ENCODE data around the genes STAP1, TMPRSS11E and UGT2A3.

GRCh38 chr4:57080597-57081208, 29.5 kb downstream of the IGFBP7 start:
- PRO-cap = no peak

DNA sequence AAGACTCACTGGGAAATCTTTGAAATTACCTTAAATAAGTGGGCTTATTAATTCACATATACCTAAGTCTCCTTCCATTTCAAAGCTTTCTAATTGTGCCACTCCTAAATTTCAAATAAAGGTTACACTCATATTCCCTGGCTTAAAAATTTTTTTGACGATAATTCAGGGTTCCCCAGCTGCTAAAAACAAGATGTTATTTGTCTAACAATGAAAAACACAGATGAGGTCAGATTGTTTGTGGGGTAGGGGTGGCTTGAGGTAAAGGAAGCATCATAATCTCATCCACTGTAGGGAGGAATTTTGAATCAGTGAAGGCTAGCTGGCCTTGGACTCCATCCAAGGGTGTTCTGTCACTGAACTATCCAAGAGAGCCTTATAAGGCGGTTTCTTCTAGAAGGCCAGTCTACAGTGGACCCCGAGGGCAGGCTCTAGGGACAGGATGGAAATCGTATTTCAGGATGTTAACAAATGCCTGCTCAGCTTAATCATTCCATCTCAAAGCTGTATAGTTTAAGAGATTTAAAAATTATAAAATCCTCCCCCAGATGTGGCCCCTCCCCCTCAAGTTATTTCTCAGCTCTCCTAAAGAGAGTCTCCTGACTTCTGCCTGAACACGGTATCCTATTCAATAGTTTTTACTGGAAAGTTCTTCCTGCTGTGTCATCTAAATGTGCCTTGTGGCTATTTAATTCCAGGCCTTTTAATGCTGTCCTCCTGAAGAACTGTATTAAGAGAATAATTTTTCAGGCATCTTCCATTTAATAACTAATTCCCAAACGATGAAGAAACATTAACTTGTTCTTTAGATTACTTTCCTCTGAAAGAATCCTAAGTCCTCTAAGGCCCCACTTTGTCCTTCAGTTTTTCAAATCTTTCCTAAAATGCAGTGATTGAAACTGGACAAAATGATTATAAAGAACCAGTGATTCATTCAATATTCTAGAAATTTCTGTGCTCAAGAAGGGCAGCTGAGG, 8.0 kb downstream of the IGFBP7 start:
- PRO-cap = no peak

DNA sequence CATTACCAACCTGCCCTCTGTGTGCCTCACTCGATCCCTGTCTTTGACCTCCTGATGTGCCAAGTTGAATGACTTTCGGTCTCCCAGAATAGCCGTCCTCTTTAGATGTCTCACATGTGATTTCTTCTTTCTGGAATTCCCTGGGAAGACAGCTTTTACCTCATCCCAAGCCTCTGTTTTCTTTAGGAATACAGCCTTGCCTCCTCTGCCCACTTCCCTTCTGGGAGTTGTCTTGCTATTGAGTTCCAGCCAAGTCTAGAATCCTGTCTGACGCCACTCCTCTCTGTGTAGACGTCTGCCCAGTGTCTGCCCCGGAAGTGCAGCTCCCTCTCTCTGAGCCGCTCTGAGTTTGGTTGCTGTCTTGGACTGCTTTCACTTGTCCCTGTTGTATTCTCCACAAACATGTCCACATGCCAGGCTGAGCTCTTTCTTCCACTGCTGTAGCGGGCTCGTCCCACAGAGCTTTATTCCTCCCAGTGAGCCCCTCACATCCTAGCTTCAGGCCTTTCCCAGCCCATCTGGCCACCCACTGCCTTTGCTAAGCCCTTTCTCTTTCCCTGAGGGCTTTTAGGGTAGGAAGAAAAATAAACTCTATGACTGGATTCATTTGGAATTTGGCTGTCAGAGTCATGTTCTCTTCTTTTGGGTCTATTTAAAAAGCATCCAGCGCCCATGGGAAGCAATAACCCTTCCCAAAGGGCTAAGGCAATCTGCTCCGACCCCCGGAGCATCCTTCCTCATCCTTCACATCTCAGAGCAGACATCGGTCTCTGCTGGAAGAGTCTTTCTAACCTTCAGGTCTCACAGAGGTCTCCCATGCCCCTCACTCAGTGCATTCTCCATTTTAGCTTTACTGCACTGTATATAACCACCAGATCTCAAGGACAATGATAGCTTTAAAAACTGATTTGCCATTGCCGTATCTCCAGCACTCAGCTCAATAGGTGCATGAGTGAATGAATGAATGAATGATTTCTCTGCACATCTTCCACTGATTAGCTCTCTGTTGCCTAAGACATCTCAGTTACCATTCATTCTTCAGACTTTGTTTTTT, 9.1 kb upstream of the IGFBP7 start:
- PRO-cap = no peak

DNA sequence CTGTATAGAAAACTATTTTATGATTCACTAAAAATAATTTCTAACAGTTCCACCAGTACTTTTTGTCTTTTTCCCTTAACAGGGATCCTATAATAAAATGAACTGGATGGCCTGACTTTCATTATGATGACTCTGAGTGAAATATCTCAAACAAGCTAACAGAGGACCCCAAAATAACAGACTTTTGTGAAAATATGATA, 643.4 kb upstream of the ADGRL3 start:
- PRO-cap = no peak

GRCh38 chr4:61202259-61203008, 2.3 kb downstream of the ADGRL3 start:
- PRO-cap = bidirectional peak, plus-strand start at chr4:61202839, minus-strand start at chr4:61202705

DNA sequence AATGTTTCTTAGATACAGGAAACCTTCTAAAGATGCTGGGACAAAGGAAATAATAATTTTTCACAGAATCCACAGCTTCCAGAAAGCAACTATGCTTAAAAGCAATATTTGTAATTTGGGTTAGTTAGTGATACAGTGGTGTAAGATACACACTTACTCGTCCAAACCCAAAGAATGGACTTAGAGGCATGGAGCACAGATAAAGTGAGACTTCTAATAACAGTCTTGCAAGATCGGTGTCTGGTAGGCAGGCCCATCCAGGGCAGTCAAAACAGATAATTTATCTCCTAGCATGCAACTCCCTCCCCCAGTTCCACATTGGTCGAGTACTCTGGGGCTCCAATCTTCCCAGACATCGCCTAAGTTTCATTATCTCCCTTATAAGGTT, 471.5 kb downstream of the TECRL start:
- PRO-cap = no peak

- PRO-cap = no peak
These were observed 428.8 kb downstream of the EPHA5 start for GRCh38 chr4:65241238-65242161.

DNA sequence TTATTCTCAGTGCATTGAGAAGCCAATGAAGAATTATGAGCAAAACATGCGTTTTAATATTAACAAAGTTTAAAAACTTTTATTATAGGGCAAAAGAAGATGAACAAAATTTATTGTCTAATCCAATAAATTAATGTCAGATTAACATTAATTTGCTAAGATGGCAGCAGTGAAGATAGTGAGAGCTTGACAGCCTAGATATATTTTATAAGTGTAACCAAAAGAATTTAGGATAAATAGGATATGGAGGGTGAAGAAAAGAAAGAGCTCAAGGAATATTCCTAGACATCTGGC, 603.4 kb downstream of the CENPC start:
- PRO-cap = no peak

DNA sequence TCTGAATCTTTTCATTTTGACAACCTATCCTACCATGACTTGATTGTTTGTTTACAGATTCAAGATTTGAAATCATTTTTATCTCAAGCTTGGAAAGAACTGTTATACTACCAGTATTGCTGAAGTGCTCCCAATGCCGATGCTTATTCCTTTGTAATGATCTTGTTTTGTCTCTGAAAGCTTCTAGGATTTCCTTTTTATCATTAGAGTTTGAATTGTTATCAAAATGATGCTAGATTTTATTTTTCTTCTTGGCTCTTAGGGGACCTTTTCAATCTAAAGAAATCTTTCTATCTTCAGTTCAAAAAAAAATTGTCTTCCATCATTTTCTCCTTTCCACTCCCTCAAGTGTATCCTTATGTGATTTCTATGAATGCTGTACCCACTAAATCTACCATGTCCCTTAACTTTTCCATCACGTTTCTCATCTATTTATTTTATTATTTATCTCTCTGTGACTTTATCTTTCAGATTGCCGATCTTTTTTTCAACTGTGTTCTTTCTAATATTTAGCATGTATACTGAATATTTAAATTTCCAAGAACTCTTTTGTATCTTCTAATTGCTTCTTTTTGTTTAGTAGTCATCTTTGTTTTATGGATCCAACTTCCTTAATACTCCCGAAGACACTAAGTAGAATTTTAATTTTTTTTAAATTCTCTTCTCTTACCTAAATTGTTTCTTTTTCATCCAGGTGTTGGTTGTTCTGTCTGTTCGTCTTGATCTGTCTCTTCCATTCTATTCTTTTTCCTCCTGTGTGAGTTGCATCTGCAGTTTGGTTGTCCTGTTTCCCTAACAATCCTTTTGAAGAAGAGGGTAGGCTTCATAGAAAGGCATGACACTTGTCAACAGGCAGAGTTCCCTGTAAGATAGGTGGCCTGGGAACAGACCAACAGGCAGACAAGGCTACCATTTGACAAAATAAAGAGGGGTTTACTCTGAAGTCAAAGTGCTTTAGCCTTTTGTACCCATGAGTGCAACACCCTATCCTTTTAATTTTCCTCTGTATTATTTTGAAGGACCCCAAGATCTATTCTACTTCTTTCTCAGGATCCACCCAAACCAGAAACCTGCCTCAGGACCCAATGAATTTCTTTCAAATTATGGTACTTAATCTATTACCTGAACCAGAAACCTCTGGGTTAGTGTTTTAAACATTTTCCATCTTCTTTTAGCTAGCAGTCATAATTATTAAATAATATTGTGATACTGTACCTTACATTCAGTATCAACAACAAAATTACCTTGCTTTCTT, 113.2 kb downstream of the CENPC start:
- PRO-cap = no peak

DNA sequence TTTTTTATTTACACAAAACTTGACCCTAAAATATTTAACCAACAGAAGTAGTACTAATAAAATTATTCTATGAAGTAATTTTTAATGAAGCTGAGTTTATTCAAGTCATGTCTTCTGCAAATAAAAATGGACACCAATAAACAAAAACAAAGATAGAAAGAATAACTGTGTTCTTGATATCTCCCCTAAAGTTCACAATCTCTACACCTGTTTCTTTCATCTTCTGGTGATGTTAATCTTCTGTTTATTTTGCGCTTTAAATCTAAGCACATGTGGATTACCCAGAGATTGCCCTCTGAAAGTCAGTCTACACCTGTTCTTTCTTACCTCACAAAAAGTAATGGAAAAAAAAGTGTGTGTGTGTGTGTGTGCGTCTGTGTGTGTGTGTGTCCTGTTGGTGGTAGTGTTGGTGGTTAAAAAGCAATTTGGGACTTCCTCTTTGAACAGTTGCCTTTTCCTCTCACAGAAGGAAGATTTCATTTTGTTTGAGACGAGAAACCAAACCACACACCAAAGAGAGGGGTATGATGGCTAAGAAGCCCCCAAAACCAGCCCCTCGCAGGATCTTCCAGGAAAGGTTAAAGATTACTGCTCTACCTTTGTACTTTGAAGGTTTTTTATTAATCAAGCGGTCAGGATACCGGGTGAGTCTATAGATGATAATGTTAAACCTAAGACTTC, at the start of gene STAP1:
TSS of gene STAP1 (plus strand) at position 442 of the 681 bp plus-strand sequence.
- PRO-cap = no peak

GRCh38 chr4:67659312-67659756, 41.6 kb downstream of the UBA6 start:
- PRO-cap = no peak

DNA sequence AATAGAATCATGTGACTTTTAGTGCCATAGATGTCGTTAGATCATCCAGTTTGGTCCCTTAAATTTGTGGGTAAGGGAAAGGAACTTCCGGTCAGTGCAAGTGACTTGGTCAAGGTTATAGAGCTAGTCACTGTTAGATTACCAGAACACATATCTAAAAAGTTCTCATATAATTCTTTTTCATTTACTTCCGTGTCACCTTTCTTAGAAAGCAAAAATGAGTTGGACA, 592 bp upstream of the UBA6 start:
- PRO-cap = unidirectional peak, plus-strand start at position 88 of the sequence

- PRO-cap = no peak
These were observed at the start of gene TMPRSS11E for GRCh38 chr4:68447347-68447613. Gene TMPRSS11E, plus strand, starts transcription at chr4:68447463.

GRCh38 chr4:68568112-68568804, 7.9 kb downstream of the UGT2B17 start:
- PRO-cap = no peak

GRCh38 chr4:68572669-68573159, 3.4 kb downstream of the UGT2B17 start:
- PRO-cap = no peak

GRCh38 chr4:68950958-68951971, at the start of gene UGT2A3:
Gene UGT2A3, minus strand, starts transcription at chr4:68951804.
- PRO-cap = no peak

- PRO-cap = no peak
These were observed 68.6 kb upstream of the UGT2A3 start for GRCh38 chr4:69020180-69020596.

GRCh38 chr4:69051683-69051994, 44.6 kb upstream of the UGT2B7 start:
- PRO-cap = no peak

DNA sequence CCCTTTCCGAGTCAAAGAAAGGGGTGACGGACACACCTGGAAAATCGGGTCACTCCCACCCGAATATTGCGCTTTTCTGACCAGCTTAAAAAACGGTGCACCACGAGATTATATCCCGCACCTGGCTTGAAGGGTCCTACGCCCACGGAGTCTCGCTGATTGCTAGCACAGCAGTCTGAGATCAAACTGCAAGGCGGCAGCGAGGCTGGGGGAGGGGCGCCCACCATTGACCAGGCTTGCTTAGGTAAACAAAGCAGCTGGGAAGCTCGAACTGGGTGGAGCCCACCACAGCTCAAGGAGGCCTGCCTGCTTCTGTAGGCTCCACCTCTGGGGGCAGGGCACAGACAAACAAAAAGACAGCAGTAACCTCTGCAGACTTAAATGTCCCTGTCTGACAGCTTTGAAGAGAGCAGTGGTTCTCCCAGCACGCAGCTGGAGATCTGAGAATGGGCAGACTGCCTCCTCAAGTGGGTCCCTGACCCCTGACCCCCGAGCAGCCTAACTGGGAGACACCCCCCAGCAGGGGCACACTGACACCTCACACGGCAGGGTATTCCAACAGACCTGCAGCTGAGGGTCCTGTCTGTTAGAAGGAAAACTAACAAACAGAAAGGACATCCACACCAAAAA, 11.3 kb upstream of the UGT2A1 start:
- PRO-cap = no peak

DNA sequence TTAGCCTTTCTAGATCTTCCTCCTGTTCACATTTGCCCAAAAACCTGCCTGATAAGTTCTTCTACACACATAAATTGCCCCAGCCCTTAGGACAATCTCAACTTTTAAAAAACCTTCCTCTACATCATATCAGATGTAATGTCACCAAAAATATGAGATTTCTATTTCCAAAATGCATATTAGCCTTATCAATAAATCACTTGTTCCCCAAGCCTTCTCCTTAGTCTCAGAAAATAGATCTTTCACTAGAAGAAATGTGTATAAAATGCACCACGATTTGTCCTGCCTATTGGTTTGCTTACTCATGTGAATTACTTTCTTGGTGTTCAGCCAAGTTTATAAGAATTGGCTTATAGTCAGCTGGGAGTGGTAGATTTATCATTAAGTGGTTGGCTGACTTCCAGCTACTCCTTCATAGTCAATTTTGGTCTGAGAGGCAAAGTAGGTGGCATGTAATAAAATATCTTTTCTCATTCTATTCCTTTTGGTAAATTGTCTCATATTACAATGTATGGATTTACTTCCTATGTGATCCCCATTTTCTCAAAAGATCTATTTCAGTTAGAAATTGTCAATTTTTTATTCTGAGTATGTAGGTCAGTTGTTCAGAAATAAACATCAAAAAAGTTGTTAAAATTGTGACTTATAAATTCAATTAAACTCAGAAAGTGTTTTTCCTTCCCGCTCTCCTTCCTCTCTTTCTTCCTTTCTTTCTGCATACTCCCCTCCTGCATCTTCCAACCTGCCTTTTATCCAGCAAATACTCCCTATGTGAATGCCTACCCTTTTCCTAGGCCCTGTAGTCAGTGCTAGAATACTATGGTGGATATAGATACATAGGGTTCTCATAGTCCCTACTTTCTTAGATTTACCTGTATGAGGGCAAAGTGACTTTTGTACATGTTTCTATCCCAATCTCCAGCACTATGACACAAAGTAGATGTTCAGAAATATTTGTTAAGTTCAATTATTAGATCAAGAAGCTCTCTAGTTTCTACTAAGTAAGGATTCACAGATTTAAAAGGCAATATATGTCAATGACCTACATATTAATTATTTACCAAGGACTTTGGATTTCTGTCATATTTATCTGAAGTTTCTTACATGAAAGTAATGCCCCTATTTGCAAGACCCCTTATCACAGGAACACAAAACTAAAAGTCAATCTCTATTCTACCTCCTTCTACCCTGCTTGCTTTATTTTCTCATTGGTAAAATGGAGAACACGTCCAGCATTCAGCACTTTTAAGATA, 971 bp downstream of the SULT1E1 start:
- PRO-cap = no peak